Sternocleidomastoid (tissue), 1 donor: ENCODE measurements around a stretch of chr4.

DNA sequence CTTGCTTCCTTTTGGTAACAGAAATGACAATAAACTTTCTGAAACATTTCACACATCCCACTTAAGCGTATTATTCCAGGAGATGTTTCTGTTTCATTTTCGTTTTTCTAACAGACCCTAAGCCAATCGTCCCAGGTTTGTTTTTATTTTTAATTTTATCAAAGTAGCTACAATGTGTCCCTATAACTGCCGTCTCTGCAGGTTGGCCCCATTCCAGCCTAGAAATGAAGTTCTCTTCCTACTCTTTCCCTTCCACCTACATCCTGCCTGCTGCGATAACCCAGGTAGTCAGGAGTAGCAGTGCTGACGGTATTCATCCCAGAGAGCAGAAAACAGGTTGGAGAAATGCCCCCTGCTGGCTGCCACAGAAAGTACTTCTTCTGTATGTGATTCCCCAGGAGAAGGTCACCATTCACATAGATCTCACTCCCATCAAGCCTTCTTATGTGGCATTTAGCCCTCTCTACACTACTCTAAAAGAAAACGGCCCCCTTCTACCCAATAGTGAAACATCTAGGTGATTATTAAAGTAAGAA, 40.3 kb downstream of the ENPEP start:
- PRO-cap = unidirectional peak, minus-strand start at position 296 of the sequence

- PRO-cap = no peak
Measured at GRCh38 chr4:111958025-111958333, 187.3 kb upstream of the FAM241A start.

- PRO-cap = no peak
Measured at GRCh38 chr4:112187452-112188126, 42.3 kb downstream of the FAM241A start.

GRCh38 chr4:112231183-112231686, 352 bp upstream of the AP1AR start:
- PRO-cap = unidirectional peak, minus-strand start at chr4:112231314; bidirectional peak, plus-strand start at chr4:112231791, minus-strand start at chr4:112231609

DNA sequence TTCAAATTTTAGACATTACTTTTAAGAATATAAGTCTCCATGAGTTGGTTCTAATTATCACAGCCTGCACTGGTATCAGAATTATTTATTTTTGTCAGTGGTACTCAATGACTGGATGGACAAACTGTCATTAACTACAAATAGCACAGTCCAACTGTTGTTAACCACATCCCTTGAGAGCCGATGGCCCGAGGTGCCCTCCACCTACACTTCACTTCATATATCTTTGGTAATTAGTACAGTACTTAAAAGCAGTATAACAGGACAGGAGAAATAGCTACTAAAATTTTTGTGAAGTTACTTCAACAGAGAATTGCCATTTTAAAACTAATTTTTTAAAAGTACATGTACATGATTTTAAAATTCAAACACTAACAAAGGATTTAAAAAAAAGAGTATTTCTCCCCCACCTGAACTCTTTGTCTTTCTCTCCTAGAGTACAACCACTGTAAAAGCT, 6.6 kb downstream of the TIFA start:
- PRO-cap = no peak

- PRO-cap = no peak
Measured at GRCh38 chr4:112279939-112280389, 5.7 kb downstream of the TIFA start.

- PRO-cap = no peak
Measured at GRCh38 chr4:112360970-112361959, 64.1 kb downstream of the ALPK1 start.

- PRO-cap = no peak
Measured at GRCh38 chr4:112432188-112432487, 83.8 kb downstream of the NEUROG2 start.

DNA sequence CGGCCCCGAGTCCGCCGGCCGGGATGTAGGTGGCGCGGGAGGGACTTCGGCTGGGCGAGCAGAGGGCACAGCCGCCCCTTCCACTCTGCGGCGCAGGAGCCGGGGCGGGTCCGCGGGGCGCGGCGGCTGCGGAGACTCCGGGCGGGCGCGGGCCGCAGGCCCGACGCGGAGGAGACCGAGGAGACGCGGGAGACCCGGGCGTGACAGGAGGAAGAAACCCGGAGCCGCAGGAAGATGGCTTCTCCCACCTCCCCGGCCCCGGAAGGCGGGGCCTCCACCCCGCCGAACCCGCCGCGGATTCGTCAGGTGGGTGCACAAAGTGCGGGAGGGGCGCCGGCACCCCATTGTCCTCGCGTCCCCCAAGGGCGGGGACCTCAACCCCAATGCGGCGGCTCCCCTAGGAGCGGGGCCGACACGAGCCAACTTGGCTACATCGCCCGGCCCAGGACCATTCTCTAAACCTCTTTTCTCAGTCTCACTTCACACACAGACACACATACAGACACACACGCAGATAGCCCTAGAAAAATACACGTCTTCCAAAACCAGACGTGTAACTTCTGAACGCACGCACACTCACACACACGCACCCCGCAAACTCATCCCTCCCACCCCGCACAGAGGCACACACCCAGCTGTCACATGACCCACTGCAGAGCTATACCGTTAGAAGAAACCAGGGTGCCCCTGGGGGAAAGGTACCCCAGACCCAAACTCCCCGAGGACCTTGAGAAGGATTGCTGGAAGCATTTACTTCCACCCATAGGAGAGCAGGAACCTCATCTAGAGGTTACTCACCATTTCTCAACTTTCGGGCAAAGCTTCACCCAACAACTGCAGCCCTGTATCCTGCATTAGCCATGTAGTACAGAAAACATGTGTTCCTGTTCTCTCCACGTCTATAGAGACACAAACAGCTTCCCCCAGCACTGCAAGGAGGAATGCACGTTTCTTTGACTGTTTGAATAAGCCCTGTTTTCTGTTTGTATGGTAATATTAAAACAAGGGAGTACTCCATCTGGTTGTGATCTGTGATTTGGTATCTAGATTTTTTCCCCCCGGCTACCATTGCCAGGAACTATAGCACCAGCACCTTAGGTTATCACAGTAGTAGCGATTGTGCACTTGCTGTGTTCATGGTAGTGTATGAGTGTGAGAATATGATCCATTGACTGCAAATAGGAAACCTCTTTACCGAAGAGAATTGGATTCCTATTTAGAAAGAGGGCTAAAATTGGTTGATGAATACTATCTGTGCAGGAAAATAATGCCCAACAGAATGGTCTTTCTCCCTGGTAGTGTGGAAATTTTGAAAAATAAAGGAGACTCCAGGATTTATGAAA, 69.4 kb downstream of the LARP7 start:
- PRO-cap = no peak

GRCh38 chr4:112860918-112861258, 188.6 kb upstream of the ANK2 start:
- PRO-cap = no peak

GRCh38 chr4:112889585-112890186, 159.8 kb upstream of the ANK2 start:
- PRO-cap = no peak

GRCh38 chr4:112956306-112956623, 93.2 kb upstream of the ANK2 start:
- PRO-cap = no peak

- PRO-cap = no peak
Measured at GRCh38 chr4:113116385-113117513, 67.3 kb downstream of the ANK2 start.

- PRO-cap = no peak
Measured at GRCh38 chr4:113180008-113180527, 130.6 kb downstream of the ANK2 start.

DNA sequence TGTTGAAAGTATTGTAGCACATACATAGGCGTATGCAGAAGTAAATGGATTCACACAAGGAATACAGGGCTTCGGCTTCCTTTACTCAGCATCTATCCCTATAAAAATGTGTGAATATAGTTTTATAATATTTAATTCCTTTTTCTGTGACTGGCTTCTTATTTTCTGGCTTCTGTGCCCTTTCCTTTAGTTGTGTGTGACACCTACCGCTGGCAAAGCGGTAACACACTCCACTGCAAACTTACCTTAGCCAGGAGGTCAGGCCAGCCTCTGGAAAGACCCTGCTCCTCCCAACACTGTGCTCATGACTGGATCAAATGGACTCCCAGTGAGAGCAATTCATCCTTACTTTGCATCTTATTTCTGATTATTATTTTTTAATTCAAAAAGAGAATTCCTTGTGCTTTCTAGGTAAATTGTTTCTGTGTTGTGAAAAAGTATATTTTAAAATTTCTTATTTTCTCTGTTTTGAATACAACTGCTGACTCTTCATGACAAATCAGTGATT, 244.3 kb downstream of the ANK2 start:
- PRO-cap = no peak

DNA sequence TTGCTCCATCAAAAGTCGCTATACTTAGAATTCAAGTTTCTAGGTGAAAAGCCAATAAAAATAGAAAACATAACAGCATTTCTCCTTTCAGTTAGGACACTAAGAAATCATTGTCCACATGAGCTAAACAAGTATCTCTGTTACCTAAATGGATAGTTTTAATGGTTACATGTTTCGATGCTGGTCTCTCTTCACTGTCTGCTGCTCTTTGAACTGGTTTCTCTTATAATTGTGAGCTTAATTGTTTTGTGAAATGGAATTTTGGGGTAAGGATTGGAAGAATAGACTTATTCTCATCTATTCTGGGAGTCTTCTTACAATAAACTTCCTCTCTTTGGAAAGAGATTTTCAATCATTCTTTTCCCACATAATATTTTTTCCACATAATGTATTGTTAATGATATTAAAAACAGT, 246.2 kb downstream of the ANK2 start:
- PRO-cap = no peak

- PRO-cap = no peak
Measured at GRCh38 chr4:113352864-113353716, 303.6 kb downstream of the ANK2 start.

GRCh38 chr4:113453226-113453664, 308.3 kb downstream of the CAMK2D start:
- PRO-cap = no peak

GRCh38 chr4:113494292-113494820, 267.2 kb downstream of the CAMK2D start:
- PRO-cap = no peak

- PRO-cap = no peak
Measured at GRCh38 chr4:113513653-113514090, 247.9 kb downstream of the CAMK2D start.